Myometrial cell (primary cell): ENCODE measurements around a stretch of chr15.

GRCh38 chr15:90931040-90932038 lies 1.0 kb downstream of the HDDC3 start:
- RAMPAGE, long total RNA = no peak

GRCh38 chr15:90957840-90958189 lies 3.1 kb downstream of the RCCD1 start:
- RAMPAGE, long total RNA = no peak

DNA sequence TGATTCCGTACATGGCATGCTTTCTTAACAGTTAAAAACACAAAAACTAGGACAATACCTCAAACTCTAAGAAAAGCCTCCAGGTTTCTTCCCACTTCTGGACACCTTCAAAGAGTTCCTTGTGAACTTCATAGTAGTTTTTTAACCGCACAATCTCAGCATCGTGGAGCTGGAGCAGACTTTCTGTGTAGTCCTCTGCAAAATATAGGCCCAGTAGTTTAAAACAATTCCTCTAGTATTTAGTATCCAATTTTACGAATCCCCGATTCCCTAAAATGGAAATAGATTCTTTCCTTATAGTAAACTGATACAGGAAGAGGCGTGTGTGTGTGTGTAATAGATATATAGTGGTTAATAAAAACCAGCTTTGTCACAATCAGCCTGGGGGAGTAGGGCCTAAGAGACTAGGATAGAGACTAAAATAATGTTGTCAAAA lies 15.2 kb downstream of the PRC1 start:
- RAMPAGE, long total RNA = no peak

GRCh38 chr15:91369746-91370019 lies 269.6 kb downstream of the SV2B start:
- RAMPAGE, long total RNA = no peak

GRCh38 chr15:91663822-91665008 lies 189.3 kb upstream of the SLCO3A1 start:
- RAMPAGE, long total RNA = no peak

DNA sequence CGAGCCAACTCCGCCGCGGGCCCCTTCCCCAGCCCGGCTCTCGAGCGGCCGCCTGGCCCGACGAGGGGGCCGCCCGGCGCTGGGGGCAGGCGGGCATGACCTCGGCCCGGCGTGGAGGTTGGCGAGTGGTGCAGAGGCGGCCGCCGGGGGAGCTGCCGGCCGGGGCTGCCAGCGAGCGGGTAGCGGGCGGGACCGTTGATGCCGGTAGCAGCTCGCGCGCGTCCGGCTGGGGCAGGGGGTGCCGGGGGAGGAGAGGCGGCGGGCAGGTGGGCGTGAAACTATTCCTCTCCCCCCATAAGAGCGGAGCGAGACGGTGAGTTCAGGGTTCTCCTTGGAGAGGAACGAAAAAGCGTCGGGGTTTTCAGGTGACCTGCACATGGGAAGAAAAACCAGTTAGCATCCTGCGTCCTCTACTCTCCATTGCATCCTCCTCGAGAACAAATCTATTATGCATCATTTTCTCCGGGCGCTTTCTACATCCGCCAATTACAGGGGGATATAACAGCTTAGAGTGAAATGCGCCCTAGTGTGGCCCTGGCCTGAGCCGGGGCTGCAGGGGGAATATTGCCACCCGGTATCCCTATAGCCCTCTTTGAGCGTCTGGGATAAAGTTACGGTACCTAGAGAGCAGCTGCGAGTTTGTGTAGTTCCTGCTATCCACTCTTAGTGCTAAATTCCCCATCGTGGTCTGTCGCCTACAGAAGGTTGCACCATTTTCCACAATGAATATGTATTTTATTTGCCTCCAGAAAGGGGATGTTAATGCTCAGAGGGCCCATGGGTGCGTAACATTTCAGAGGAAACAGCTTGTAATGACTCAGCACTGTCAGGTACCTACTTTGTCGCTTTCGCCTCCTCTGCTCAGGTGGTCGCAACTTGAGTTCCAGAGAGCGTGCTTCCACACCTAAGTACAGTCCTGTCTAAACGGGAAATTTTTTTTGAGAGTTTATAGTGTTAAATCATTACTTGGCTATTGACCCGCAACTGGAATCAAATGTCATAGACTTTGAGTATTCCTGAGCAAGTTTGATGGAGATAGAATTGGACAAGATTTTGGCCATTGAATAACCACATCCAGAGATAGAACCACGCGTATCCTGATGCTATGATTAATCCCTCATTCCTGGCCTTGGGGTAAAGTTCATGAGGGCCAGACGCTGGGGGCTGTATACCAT lies 977 bp downstream of the SLCO3A1 start:
- RAMPAGE, long total RNA = no peak

GRCh38 chr15:91897540-91897974 lies 44.0 kb downstream of the SLCO3A1 start:
- RAMPAGE, long total RNA = no peak

GRCh38 chr15:92012217-92012451 lies 158.6 kb downstream of the SLCO3A1 start:
- RAMPAGE, long total RNA = no peak

- RAMPAGE, long total RNA = no peak
Observed at GRCh38 chr15:92104776-92105093, 251.2 kb downstream of the SLCO3A1 start.

GRCh38 chr15:92820016-92821122 lies 79.8 kb upstream of the CHD2 start:
- RAMPAGE, long total RNA = no peak

- RAMPAGE, long total RNA = no peak
Observed at GRCh38 chr15:92902533-92903603, 2.7 kb downstream of the CHD2 start.

- RAMPAGE, long total RNA = no peak
Observed at GRCh38 chr15:92920536-92921217, 20.6 kb downstream of the CHD2 start.

DNA sequence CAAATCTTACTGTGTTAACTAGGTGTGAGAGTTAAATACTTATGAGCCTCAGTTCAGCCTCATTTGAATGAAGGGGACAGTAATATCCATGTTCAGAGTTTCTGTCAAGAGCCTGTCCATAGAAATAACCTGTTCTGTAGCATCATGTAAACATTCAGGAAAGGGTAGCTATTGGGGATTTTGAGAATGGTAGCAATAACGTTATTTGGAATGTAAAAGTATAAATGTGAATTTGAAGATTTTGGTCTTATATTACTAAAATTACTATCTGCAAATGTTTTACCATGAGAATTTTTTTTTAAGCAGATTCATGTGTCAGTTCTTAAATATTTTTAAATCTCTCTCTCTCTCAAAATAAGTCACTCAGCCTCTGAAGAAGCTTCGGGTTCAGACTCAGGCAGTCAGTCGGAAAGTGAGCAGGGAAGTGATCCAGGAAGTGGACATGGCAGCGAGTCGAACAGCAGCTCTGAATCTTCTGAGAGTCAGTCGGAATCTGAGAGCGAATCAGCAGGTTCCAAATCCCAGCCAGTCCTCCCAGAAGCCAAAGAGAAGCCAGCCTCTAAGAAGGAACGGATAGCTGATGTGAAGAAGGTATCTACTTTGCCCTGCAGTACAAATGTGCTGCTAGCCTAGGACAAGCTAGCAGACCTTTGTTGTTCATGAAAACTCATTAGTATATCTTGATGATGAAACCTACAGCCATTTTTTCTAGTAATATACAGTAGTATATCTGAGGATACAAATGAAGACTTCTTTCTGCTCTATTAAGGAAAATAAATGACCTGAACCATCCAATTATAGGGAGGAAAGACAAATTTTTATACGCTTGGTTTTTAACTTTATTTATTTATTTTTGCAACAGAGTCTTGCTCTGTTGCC lies 24.1 kb downstream of the CHD2 start:
- RAMPAGE, long total RNA = no peak

DNA sequence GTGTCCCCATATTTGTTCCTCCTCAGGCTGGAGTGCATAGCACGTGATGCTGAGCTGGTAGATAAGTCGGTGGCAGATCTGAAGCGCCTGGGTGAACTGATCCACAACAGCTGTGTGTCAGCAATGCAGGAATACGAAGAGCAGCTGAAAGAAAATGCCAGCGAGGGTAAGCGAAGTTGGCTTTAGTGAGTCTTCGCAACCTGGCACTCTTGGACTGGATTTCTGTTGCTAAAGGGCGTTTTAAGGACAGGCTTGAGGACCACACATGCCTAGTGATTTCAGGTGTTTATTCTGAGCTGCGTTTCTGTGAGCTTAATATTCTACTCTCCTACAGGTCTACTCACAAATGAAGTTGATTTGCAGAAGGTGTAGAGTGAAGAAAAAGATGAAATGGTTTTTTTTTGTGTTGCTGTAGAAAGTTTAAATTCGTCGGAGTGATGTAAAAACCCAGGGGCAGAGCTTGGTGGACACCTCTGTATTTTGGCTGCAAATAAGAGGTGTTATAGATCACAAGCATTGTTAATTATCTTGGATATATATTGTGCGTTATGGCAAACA lies 92.8 kb downstream of the CHD2 start:
- RAMPAGE, long total RNA = no peak

DNA sequence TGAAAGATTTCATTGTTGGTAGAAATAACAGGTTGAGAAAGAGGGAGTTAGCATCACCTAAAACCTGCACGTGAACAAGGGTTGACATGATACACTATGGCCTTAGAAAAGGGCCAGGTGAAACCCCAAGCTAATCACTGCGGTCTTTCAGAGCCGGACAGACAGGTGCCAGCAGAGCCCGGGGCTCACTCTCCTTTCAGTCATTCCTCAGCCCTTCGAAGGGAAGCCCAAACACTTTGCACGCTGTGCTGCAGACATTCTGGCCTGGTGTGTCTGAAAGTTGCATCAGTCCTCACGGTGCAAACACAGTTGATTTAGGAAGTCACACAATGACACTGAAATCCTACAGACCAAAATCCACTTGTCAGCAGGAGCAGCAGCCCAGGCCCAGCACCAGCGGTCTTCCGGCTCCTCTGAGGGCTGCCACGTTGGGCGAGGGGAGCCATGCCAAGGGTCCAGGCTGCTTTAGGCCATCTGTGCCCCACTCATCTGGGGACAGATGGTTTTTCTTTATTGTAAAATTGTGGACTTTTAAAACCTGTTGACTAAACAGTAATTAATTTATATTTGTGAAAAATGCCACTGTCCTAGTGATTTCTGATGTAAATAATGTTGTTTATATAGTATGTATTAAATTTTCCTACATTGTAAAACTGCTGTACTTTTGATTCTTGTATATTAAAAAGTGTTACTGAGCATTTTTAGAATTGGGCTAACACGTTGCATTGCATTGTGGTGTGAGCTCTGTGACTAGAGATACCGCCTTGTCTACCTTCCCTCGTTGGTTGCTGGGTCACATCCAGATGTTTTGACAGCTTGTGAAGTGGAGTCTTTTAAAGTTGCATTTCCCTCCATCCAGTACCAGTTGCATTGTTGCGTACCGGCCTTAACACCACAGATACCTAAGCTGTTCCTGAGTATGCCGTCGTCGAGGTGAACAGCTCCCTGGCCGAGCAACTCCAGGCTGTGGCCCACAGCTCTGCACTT lies 61.4 kb downstream of the RGMA start:
- RAMPAGE, long total RNA = no peak

DNA sequence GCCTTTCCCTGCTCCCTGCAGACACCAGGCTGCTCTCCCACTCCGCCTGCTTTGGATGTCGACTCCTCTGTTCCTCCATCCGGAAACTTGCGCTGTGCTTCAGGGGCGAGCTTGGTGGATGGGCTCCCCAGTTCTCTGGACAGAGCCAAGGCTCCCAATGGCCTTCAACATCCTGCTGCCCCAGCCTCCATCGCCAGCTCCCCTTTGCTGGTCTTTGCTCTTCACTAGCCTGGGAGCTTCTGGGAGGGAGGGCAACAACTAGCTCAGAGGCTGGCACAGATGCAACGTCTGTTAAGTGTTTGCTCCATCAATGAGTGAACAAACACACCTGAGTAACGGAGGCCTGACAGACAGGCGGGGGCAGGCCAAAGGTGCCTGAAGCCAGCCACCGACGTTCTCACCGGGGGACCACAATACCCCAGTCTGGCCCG lies 39.0 kb downstream of the RGMA start:
- RAMPAGE, long total RNA = no peak

- RAMPAGE, long total RNA = no peak
Observed at GRCh38 chr15:93312667-93313652, 223.9 kb upstream of the RGMA start.

GRCh38 chr15:93985896-93986444 lies 245.4 kb upstream of the MCTP2 start:
- RAMPAGE, long total RNA = no peak

DNA sequence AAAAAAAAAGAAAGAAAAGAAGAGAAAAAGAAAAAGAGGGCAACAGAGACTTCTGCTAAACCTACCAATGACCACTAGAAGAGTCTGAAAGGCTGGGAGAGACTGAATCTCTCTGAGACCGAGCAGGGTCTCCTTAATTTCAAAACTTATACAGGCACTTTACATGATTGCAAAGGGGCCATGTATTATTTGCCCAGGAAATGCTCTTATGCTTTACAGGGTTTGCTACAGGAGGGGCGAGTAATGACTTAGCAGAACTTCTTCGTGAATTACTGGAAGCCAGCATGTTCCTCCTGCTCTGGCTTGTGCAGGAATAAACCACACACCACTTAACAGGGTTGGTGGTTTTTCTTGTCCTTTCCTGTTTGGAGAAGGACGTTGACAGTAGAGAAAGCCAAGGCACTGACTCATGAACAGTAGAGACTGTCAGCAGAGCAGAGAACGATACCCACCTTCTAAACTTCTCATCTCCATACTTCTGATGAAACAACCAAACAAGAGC lies 25.0 kb upstream of the MCTP2 start:
- RAMPAGE, long total RNA = no peak

GRCh38 chr15:94671545-94672243 lies 440.3 kb downstream of the MCTP2 start:
- RAMPAGE, long total RNA = no peak